Mesothelial cell of epicardium (in vitro differentiated cells): ENCODE results near the gene H3Y2.

GRCh38 chr5:14426854-14428237, 154.2 kb upstream of the OTULINL start:
- PRO-cap, result no peak

DNA sequence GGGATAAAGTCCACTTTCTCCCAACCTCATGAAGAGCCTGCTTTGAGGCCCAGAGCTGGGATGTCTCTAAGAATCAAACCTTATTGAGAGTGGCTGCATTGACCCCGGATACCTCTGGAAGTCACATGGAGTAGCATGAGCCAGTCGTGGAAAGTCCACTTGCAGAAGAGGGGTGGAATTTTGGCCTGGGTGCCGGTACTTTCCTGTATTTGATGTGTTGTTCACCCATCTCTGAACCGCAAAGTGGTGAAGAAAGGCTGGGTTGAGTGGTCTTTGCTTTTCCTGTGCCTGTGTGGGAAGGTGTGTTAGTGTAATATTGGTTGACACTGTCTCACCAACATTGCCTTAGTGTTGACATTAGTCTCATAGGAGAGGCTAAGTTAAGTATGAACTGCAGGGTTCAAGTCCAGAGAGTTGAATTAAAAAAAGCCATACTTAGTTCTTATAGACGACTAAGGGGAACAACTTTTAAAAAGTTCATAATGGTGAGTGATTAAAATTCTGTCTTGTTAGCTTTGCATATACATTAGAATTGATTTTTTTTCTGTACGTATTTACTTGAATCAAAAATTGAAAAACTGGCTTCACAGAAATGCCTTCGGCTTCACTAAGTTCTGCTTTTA, 3.8 kb downstream of the OTULIN start:
- PRO-cap, result no peak

DNA sequence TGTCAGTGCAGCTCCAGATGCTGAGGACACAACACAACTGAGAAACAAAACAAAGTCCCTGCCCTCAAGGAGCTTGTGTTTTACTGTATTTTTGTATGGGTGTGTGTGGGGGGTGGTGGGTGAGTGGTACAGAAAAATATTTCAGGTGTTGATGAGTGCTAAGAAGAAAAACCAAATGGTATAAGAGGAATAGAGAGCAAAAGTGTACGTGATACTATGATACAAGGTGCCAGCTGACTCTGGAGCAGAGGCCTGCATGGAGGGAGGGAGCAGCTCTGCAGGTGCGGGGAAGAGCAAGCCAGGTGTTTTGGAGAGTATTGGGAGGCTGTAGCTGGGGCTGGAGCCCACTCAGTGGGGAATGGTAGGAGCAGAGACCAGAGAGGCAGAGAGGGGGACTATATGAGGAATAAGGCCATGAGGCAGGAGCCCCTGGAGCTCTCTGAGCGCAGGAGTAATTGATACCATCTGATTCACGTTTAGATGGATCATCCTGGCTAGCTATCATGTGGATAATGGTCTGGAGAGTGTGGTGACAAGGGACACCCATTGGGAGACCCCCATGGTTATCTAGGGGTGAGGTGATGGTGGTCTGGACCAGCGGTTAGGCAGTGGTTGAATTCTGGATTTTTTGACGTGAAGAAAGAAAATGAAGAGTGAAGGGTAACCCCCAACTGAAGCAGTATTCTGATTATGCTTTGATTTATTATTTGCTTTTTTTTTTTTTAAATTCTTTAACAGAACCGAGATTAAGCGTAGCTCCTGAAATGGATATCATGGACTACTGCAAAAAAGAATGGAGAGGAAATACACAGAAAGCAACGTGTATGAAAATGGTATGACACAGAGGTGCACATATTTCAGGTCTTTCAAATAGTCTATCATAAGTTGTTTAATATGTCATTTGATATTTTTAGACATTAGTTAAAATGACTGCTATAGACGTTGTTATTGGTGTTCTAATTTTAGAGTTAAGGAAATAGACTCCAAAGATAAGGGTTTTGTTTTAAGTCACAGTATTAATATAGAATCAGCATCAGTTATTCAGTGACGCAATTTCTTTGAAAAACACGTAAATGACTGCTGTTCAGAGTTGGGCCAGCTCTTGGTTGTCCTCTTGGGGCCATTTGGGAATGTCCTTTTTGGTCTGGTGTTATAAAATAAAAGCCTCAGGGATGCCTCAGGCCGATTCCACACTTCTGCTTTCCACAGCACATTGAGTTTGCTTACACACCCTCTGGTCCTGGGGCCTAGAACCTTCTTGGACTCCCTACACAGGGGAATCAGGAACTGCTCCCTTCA, 13.9 kb downstream of the OTULIN start:
- PRO-cap, result no peak

DNA sequence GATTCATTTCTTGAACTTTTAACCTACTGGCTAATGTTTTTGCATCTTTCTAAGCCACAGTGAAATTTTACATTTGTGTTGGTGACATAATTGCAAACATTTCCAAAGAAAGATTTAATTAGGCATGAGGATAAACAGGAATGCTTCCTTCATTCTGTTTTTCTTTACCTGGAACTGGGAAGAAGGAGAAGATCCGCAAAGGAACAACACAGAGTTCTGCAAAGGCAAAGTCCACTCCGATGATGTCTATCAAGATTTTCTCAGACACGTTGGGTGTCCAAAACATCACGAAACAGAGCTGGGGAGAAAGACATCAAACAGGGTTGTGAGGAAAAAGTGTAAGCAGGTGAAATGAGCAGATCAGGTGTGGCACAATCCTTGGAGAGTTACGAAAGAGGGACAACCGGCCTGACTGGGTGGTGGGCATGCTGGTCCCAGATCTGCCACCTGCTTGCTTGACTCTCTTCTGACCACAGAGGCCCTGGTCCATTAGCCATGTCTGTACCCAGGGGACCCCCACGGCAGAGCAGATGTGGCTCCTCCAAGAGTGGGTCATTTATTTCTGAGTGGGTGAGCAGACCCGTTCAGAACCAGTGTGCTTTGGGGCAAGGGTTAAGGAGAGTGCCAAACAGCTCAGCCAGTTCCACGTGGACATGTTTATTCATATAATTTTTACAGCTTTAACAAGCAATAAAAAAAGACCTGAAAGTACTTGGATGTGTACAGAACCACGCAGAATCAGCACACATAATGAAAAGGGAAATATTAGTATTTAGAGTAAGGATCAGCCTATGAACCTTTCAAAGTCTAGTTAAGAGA, 52.2 kb downstream of the OTULIN start:
- PRO-cap, result no peak

DNA sequence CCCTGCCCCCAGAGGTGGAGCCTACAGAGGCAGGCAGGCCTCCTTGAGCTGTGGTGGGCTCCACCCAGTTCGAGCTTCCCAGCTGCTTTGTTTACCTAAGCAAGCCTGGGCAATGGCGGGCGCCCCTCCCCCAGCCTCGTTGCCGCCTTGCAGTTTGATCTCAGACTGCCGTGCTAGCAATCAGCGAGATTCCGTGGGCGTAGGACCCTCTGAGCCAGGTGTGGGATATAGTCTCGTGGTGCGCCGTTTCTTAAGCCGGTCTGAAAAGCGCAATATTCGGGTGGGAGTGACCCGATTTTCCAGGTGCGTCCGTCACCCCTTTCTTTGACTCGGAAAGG, 267.6 kb downstream of the MARCHF11 start:
- PRO-cap, result no peak

GRCh38 chr5:16504456-16505011, 38.9 kb upstream of the ZNF622 start:
- PRO-cap, result no peak

GRCh38 chr5:16545208-16545815, 71.5 kb downstream of the RETREG1 start:
- PRO-cap, result no peak

DNA sequence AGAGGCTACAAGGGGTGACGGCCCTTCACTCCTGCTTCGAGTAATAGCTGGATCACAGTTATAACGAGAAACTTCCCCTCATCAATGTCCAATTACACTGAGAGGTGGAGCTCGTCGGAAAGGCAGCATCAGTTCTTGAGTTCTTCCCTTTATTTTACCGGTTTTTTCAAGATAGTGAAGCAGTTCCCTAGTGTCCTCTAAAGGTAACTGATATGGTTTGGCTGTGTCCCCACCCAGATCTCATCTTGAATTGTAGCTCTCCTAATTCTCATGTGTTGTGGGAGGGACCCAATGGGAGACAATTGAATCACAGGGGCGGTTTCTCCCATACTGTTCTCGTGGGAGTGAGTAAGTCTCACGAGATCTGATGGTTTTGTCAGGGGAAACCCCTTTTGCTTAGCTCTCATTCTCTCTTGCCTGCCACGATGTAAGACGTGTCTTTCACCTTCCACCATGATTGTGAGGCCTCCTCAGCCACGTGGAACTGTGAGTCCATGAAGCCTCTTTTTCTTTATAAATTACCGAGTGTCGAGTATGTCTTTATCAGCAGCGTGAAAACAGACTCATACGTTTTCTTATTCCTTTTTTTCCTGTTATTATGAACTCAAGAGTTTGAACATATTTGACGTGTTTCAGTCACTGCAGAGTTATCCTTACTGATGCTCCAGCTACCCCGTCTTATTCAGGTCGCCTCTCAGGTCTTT, 39.2 kb downstream of the RETREG1 start:
- PRO-cap, result no peak

- PRO-cap, result no peak
Observed at GRCh38 chr5:16589620-16590260, 27.1 kb downstream of the RETREG1 start.

DNA sequence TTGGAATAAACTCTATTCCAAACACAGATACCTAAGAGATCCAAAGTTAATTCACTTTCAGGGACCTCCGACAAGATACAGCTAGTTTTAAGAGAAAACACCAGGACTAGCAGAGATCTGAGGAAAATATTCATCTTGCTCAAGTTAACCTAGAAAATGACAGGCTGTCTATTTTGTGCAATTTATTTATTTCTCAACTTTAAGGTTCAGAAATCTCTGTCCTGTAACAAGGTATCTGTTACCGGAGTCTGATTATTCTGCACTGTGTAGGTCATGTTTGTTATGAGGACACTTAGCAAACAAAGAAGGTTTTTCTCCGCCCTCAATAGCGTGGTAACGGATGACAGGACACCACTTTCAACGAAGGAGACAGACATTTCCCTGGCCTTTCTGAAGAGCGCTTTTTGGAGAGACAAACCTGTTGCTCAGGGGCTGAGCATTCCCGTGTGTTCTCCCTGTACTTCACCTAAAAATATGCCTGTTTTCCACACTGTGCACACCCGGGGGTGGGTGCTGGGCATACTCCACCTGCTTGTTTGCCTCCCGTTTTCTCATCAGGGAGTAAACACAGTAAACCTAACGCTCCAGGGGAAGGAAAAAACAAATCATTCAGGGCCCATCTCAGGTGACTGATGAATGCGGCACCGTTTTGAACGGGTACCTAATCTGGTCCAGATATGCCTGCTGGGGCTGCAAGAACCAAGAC, 1.1 kb downstream of the RETREG1 start:
- PRO-cap, result no peak

DNA sequence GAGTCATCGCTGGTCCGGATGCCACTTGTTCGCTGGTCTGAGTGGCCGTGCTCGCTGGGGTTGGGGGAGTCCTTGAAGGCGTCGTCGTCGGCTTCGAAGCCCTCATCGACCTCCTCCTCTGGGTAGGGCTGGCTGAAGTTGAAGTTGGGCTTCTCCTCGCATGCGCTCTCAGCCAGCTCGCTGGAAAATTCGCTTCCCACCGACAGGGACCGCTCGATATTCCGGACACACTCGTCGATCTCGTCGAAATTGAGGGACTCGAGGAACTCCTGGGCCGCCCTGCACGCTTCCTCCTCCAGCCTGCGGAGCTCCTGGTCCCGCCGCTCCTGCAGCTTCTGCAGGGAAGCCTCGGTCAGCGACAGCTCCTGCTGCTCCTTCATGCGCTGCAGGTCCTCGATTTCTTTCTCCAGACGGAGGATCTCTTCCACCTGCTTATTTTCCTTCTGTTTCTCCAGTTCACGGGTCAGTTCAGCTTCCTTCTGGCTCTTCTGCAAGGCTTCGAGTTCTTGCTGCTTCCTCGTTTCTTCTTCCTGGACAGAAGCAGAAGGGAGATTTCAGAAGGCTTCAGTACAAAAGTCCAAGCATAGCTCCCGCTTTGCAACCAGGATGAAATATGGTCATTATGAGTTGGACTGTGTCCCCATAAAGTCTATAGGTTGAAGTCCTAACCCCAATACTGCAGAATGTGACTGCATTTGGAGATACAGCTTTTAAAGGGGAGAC, 84.7 kb upstream of the RETREG1 start:
- PRO-cap, result no peak

DNA sequence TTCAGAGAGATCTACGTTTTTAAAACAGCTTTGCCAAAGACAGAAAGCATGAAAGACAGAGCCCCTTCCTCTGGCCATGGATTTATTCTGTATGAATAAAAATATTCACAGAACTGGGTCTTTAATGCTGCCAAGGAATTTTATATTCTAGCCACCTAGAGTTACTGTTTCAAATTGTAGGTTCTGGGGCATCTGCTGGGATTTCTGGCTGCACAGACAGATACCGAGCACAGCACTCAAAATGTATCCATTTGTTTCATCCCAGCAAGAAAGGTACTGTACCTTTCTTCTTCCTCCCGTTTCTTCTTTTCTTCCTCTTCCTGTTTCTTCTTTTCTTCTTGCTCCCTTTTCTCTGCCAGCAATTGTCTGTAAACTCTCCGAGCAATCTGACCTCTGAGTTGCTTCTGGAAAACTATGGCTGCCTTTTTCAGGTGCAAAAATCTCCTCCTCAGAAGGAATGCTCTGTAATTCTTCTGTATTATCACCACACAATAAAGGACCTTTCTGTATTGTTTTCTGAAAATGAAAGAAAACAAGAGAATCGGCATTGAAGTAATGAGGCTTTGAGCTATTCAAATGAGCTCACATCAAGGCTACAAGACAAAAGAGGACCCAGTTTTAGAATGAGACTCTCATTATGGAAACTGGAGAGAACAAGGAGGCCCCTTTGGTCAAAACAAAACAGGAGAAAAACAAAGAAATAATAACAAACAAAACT, 86.0 kb upstream of the RETREG1 start:
- PRO-cap, result no peak

DNA sequence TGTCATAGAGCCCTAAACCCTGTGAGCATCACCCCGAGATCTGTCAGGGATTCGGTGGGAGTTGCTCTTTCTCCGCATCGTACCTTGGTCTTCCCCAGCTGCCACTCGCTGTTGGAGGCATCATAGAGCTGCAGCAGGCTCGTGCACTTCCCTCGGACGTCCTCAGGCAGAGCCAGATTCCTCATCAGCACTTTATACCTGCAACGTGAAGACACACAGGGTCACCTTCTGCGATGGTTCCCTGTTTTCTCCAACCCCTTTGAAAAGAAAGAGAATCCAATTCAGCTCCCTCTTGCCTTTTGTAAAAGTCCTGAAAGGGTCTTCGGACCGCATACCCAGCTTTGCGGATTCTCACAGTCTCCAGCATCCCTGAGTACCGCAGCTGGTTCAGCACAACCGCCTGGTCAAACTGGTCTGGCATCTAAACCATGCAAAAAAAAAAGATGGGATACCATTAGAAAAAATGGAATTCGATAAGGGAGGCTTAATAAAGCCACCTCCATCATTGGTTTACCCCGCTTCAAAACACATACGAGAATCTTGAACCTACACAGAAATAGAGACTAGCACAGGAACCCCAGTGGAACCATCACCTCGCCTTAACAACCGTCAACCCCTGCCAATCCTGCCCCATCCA, 94.1 kb upstream of the RETREG1 start:
- PRO-cap, result no peak

DNA sequence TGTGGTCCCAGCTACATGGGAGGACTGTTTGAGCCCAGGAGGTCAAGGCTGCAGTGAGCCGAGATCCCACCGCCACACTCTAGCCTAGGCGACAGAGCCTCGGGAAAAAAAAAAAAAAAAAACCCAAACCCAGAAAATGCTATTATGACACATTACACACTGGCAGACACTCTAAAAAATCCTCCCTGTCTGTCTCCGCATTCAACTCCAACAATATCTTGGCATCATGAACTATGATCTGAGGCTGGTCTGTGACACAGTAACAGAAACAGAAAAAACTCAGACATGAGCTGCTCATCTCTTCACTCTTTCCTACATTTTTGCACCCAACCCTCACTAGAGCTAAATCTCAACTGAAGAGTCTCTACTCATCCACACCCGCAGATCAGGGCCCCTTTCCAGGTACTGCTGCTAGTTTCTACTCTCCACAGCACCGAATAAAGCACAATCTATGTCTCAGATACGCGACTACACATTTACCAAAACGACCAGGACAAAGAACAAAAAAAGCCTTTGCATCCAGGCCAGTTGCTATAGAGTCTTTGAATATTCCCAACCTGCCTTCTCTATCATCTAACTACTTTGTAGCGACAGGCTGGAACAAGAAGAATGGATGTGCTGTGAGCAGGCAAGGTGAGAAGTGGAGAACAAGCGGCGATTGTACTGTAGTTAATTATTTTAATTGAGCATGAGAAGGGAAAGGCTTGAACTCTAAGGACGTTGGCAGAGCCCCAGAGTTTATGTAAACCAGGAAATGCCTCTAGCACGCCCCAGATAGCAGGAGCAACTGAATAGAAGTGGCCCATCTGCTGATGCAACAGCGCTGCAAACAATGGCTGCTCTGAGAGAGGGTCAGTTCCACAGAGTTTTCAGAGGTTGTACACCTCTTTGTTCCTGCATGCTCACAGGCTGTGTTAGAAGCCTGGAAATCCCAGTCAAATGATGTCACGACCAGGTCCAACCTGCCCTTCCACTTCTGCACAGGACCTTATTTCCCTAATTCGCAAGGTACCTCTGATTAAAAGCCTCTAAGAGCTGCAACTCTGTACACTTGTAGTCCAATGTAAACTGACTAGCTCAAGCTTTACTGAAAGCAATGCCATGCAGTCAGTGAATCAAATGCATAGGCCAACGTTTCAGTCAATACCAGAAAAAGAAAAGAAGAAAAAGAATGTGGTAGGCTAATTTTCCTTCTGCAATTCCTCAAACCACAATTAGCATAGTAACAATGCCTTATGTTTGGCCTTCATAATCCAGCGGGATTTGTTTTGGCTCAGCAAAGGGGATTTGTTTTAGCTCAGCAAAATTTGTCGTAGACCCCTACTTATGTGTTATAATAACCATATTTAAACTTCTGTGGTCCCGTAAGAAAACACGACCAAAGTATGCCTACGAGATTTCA, 119.3 kb upstream of the RETREG1 start:
- PRO-cap, result no peak

DNA sequence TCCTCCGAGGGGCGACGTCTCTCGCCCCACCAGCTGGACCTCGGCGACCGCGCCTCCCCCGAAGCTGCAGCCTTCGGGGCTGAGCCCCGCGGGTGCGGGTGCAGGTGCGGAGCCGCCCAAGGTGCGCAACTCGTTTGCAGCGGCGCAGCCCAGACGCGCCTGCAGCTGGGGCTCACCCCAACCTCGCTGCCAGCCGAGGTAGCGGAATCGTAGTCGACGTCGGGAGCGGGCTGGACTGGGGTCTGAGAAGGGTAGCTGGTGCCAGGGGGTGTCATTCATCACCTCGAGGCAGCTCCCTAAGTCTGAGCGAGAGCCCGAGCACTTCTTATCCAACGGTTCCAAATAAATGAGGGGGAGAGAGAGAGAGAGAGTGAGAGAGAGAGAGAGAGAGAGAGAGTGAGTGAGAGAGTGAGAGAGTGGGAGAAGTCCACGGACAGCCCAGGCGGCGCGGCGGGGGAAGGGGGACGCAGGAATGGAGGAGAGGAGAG, 687 bp upstream of the BASP1 start:
- PRO-cap, result no peak

- PRO-cap, result no peak
Observed at GRCh38 chr5:17491831-17492190, at the start of gene H3Y2. TSS of gene H3Y2 (minus strand) at chr5:17492076.

- PRO-cap, result no peak
Observed at GRCh38 chr5:18673939-18674825, 1018.5 kb upstream of the H3Y1 start.

- PRO-cap, result no peak
Observed at GRCh38 chr5:20305335-20306002, 317.5 kb upstream of the CDH18 start.

- PRO-cap, result no peak
Observed at GRCh38 chr5:20612965-20613293, 624.9 kb upstream of the CDH18 start.

DNA sequence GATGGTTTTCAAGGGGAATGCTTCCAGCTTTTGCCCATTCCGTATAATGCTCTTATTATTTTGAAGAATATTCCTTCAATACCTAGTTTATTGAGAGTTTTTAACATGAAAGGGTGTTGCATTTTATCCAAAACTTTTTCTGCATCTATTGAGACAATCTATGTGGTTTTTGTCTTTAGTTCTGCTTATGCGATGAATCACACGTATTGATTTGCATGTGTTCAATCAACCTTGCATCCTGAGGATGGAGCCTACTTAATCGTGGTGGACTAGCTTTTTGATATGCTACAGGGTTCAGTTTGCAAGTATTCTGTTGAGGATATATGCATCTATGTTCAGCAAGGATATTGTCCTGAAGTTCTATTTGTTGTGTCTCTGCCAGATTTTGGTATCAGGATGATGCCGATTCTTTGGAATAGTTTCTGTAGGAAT, 1070.3 kb upstream of the CDH18 start:
- PRO-cap, result no peak